Measurements from ENCODE around the genes ADSL and RBX1.

DNA sequence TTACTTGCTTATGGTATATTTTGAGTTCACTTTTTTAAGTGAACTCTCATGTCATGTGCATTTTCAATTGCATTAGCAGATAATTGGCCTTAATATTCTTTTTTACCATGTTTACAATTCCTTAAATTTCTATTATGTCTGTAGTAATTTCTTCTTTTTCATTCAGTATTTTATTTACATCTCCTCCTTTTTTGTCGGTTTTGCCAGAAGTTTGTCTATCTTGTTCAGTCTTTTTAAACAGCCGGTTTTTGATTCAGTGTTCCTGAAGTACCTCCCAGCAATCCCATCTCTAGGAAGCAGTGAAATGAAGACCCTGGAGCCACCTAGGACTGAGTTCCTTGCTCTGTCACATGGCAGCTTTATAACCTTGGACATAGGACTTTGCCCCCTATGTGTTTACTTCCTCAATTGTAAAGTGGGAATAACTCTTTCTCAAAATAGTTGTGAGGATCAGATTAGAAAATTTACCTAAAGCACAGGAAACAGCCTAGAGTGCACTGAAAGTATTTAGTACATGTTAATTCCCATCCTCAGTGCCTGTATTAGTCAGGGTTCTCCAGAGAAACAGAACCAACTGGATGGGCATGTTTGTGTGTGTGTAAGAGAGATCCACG is 19.8 kb downstream of the FAM83F start:
- RRBS, result no CpG with 5 or more reads among the region's 3 CpGs

DNA sequence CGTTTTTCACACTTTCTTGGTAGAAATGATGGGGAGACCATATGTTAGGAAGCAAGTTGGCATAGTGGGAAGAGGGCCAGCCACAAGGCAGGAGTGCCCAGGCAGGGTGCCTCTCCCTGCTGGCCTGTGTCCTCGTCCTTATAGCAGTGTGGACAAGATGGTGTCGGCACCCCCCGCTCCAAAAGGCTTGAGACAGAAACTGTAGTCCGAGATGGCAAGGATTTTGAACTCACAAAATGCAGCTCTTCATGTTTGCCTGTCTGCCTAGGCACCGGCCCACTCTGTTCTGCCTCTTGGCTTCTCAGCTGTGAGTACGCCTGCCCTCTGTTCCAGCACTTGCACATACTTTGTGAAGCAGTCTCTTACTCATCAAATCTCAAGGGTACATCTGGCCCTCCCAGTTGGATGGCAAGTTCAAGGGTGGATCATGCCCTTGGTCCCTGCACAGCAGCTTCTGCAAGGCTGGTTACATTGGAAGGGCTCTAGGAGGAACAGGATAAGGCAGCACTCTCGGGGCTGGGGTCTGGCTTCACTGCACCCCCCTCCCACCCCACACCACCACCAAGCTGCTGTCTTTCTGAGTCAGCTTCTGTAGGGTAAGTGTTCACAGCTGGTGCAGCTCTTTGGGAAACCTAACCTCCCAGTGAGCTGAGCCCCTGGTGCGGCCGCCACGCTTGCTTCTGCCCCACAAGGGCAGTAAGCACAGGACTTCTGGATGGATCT is 37.0 kb downstream of the FAM83F start:
- RRBS, result no CpG with 5 or more reads among the region's 11 CpGs

- RRBS, result no CpG with 5 or more reads among the region's 9 CpGs
These were observed 87.4 kb downstream of the FAM83F start for GRCh38 chr22:40081706-40083047.

DNA sequence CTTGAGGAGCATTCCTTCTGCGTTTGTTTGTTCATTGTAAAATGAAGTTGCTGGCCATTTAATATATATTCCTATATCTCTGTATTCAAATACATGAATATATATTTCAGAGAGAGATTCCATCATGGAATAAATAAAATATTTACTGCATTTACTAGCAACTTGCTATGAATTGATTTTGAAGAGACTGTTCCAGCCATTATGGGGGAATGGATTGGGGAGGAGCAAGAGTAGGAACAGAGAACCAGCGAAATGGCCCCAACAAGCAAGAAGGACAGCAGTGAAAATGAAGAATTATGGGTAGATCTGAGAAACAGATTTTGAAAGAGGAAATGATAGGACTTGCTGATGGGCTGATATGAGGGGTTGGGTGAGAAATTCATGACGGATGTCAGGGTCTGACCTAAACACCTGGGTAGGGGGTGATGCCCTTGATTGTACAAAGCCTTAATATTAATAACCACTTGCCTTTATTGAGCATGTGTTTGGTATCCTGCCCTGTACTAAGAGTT is 61.4 kb upstream of the TNRC6B start:
- RRBS, result no CpG with 5 or more reads among the region's 3 CpGs

DNA sequence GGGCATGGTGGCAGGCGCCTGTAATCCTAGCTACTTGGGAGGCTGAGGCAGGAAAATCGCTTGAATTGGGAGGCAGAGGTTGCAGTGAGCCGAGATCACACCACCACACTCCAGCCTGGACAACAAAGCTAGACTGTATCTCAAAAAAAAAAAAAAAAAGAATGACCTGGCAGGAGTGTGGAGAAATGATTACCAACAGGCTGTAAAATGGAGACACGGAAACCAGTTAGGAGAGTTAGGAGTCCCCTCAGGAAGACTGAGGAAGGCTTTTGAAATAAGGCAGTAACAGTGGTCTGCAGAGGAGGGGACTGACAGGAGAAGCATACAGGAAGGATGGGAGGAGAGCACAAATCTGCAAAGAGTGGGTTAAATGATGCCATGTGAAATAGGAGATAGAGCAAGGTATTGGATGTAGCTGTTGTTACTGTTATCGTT is 39.9 kb upstream of the TNRC6B start:
- RRBS, result no CpG with 5 or more reads among the region's 5 CpGs

GRCh38 chr22:40178165-40178963 is 639 bp downstream of the TNRC6B start:
- RRBS, result no CpG with 5 or more reads among the region's 18 CpGs

GRCh38 chr22:40185507-40186294 is 8.0 kb downstream of the TNRC6B start:
- RRBS, result no CpG with 5 or more reads among the region's 8 CpGs

GRCh38 chr22:40197950-40198566 is 20.3 kb downstream of the TNRC6B start:
- RRBS, result no CpG with 5 or more reads among the region's 2 CpGs

GRCh38 chr22:40220599-40221275 is 43.0 kb downstream of the TNRC6B start:
- RRBS, result no CpG with 5 or more reads among the region's 11 CpGs

DNA sequence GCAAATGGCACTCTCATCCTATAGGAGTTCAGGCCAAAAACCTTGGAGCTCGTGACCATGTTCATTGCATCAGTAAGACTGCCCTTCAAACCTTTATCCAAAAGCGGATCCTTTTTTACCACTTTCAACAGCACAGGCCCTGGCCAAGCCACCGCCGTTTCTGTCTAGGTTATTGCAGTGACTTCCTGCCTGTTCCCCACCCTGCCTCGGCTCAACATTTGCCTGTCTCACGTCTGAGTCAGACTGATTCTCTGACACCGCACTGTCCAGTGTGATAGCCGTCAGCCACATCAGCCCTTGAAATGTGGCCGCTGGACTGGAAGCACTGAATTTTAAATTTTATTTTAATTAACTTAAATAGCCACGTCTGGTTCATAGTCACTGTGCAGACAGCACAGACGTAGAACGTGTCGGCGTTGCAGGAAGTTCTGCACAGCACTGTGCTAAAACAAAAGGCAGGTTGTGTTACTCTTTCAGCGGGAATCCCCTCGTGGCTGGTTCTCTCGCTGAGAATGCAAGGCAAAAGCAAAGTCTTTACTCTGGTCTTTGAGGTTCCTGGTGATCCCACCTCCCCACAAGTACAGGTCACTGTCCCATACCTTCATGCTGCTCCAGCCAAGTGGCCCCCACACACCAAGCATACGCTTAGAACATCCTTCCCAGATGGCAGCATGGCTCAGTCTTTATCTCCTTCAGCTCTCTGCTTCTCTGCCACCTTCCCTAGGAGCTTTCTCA is 56.2 kb upstream of the ADSL start:
- RRBS, result no CpG with 5 or more reads among the region's 18 CpGs

GRCh38 chr22:40326279-40327328 is 19.7 kb upstream of the ADSL start:
- RRBS, result no CpG with 5 or more reads among the region's 8 CpGs

GRCh38 chr22:40345804-40346144 is 526 bp upstream of the ADSL start:
- RRBS, result no CpG with 5 or more reads among the region's 19 CpGs

- RRBS, result 5% methylated on average over 12 of the region's 66 CpGs
These were observed at the start of gene ADSL for GRCh38 chr22:40346145-40347058. Gene ADSL (plus strand): TSS chr22:40346500.

- RRBS, result no CpG with 5 or more reads among the region's 12 CpGs
These were observed 46.0 kb downstream of the SGSM3 start for GRCh38 chr22:40416324-40416809.

DNA sequence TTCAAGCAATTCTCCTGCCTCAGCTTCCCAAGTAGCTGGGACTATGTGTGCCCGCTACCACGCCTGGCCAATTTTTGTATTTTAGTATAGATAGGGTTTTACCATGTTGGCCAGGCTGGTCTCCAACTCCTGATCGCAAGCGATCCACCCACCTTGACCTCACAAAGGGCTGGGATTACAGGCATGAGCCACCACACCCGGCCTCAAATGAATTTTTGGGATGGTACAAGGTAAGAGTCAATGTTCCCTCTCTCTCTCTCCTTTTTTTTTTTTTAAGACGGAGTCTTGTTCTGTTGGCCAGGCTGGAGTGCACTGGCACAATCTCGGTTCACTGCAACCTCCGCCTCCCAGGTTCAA is 114.9 kb downstream of the MRTFA start:
- RRBS, result no CpG with 5 or more reads among the region's 8 CpGs

- RRBS, result no CpG with 5 or more reads among the region's 6 CpGs
These were observed 103.1 kb downstream of the MRTFA start for GRCh38 chr22:40533006-40534236.

- RRBS, result no CpG with 5 or more reads among the region's 15 CpGs
These were observed 1.0 kb downstream of the MCHR1 start for GRCh38 chr22:40679981-40681010.

- RRBS, result no CpG with 5 or more reads among the region's 27 CpGs
These were observed at the start of gene RBX1 for GRCh38 chr22:40951262-40951520. Gene RBX1 (plus strand): TSS chr22:40951378.

- RRBS, result 3% methylated on average over 21 of the region's 92 CpGs
These were observed 70.6 kb downstream of the RBX1 start for GRCh38 chr22:41021455-41022449.

- RRBS, result no CpG with 5 or more reads among the region's 5 CpGs
These were observed 52.9 kb upstream of the L3MBTL2 start for GRCh38 chr22:41152082-41152689.

Measured in islet of Langerhans (tissue), 1 donor.